Cardiac muscle cell (in vitro differentiated cells and primary cell): ENCODE results near the gene TKFC.

- RAMPAGE, long total RNA: no peak
- RRBS: no CpG with 5 or more reads among the region's 10 CpGs
Measured at GRCh38 chr11:60933788-60934063, 9.5 kb downstream of the TMEM132A start.

DNA sequence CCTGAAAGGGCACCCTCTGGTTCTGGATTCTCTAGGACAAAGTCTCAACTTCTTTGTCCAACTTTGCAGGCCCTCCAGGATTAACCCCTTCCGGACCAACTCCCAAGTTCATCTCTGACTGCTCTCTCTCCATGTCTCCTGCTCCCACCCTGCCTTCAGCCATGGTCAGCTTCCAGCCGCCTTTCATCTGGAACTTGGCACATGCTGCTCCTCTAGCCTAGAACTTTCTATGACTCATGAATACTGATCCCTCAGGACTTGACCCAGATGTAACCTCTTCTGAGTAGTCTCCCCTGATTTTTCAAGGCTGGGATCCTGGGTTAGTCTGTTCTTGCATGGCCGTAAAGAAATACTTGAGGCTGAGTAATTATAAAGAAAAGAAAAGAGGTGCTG is 5.2 kb upstream of the SLC15A3 start:
- RAMPAGE, long total RNA: no peak
- RRBS: no CpG with 5 or more reads among the region's 3 CpGs

- RAMPAGE, long total RNA: no peak
- RRBS: no CpG with 5 or more reads among the region's 8 CpGs
Measured at GRCh38 chr11:61004751-61005520, 33.5 kb downstream of the CD6 start.

GRCh38 chr11:61006750-61007146 is 35.3 kb downstream of the CD6 start:
- RAMPAGE, long total RNA: no peak
- RRBS: no CpG with 5 or more reads among the region's 3 CpGs

DNA sequence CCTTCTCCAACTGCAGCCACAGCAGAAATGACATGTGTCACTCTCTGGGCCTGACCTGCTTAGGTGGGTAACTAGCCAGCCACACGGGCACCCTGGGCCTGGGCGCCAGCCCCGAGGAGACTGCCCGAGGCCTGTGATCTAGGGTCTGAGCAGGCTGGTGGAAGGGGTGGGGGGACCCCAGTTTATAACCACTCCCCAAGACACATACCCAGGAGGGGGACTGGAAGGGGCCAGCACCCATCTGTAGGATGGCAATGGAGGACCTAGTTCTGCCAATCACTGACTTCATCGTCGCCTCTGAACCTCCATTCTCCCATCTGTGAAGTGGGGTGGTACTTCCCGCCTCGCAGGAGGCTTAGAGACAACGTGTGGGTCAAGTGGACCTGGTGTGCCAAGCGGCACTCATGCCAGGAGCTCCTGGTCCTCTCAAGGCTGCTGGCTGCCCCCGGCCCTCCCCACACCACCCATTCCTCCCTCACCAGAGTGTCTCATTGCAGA is 16.2 kb downstream of the CD5 start:
- RAMPAGE, long total RNA: no peak
- RRBS: no CpG with 5 or more reads among the region's 11 CpGs

GRCh38 chr11:61119140-61119421 is 16.8 kb downstream of the CD5 start:
- RAMPAGE, long total RNA: no peak
- RRBS: no CpG with 5 or more reads among the region's 6 CpGs

DNA sequence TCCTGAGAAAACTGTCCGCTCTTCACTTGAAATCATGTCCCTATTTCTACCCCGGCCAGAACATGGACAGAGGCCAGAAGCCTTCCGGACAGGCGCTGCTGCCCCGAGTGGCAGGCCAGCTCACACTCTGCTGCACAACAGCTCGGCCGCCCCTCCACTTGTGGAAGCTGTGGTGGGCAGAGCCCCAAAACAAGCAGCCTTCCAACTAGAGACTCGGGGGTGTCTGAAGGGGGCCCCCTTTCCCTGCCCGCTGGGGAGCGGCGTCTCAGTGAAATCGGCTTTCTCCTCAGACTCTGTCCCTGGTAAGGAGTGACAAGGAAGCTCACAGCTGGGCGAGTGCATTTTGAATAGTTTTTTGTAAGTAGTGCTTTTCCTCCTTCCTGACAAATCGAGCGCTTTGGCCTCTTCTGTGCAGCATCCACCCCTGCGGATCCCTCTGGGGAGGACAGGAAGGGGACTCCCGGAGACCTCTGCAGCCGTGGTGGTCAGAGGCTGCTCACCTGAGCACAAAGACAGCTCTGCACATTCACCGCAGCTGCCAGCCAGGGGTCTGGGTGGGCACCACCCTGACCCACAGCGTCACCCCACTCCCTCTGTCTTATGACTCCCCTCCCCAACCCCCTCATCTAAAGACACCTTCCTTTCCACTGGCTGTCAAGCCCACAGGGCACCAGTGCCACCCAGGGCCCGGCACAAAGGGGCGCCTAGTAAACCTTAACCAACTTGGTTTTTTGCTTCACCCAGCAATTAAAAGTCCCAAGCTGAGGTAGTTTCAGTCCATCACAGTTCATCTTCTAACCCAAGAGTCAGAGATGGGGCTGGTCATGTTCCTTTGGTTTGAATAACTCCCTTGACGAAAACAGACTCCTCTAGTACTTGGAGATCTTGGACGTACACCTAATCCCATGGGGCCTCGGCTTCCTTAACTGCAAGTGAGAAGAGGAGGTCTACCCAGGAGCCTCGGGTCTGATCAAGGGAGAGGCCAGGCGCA is 24.3 kb downstream of the CD5 start:
- RAMPAGE, long total RNA: no peak
- RRBS: no CpG with 5 or more reads among the region's 27 CpGs

GRCh38 chr11:61132720-61133159 is 28.5 kb downstream of the VPS37C start:
- RAMPAGE, long total RNA: no peak
- RRBS: no CpG with 5 or more reads among the region's 6 CpGs

GRCh38 chr11:61150303-61150697 is 10.9 kb downstream of the VPS37C start:
- RAMPAGE, long total RNA: no peak
- RRBS: no CpG with 5 or more reads among the region's 5 CpGs

DNA sequence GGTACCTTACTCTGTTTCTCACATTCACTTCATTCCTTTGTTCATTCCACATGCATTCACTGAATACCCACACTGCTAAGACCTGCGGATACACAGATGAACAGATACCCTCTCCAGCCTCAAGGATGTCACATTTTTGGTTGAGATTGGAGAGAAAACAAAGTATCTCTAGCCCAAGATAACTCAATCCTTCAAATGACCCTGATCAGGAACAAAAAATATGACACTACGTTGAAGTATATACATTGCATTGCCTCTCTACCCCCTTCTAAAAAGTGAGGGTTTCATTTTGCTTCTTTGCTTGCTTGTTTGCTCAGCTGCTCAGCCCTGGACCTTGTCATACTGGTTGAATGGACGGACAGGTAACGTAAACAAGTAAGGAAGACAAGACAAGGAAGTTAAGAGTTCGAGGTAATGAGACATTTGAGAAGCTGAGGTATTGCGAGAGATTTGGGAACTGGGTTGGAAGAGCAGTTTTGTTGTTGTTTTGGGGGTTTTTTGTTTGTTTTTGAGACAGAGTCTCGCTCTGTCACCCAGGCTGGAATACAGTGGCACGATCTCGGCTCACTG is 3.7 kb upstream of the VPS37C start:
- RAMPAGE, long total RNA: no peak
- RRBS: no CpG with 5 or more reads among the region's 9 CpGs

DNA sequence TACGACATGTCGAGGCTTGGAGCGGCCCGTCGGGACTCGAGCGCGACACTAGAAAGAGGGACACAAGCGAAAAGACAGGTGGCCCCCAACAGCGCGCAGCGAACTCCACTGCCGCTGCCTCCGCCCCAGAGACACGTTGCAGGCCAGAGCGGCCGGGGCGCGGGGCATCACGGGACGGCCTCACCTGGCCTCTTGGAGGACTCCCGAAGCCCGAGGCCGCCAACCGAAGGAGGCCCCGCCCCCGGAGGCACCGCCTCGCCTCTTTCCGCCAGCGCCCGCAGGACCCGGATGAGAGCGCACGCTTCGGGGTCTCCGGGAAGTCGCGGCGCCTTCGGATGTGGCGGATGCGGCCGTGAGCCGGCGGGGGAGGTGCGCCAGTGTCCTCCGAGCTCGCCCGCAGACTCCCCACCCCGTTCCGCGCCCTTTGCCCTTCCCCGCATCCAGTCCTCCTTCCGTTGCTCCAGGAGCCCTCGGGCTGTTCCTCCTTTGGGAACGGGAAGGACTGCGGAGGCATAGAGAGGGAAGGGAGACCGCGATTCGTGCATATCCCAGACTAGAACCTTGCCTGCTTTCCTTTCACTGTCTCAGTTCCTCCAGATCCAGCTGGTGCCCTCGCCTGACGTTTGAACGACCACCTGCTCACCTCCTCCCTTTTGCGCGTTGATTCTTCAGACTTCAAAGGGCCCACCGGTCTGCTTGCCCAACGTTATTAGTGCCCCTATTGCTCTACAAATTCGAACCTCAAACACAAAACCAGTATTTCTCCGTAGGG is at the start of gene TKFC:
TKFC (plus strand) TSS at position 268 of the 772 bp plus-strand sequence.
- RAMPAGE, long total RNA: start-site peak on the minus strand centred at position 118 of the sequence, 65 bp wide, 3,301 and 1,312 reads in 2 replicates; start-site peak on the plus strand centred at position 294 of the sequence, 28 bp wide, 78 and 77 reads in 2 replicates
- RRBS: 2% methylated on average over 25 of the region's 70 CpGs

DNA sequence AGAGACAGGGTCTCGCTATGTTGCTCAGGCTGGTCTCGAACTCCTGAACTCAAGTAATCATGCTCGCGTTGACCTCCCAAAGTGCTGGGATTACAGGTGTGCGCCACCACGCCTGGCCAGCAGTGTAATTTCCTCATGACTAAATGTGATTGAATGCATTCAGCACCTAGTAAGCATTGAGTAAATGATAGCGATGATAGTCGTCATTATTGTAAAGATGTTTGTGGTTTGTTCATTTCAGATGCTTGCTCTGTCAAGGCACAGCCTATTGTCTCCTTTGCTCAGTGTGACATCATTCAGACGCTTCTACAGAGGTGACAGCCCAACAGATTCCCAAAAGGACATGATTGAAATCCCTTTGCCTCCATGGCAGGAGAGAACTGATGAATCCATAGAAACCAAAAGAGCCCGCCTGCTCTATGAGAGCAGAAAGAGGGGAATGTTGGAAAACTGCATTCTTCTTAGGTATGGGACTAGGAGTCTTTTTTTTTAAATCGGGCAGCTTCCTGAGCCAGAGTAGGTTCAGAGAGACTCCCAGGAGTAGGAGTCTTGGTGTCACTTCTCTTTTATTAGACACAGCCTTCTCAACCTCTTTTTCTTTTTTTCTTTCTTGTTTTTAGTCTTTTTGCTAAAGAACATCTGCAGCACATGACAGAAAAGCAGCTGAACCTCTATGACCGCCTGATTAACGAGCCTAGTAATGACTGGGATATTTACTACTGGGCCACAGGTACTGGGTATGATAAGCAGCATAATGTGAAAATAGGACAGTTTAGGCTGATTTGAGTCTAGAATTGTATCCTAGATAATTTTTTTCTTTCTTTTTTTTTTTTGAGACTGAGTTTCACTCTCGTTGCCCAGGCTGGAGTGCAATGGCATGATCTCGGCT is 7.7 kb downstream of the SDHAF2 start:
- RAMPAGE, long total RNA: no peak
- RRBS: no CpG with 5 or more reads among the region's 15 CpGs

DNA sequence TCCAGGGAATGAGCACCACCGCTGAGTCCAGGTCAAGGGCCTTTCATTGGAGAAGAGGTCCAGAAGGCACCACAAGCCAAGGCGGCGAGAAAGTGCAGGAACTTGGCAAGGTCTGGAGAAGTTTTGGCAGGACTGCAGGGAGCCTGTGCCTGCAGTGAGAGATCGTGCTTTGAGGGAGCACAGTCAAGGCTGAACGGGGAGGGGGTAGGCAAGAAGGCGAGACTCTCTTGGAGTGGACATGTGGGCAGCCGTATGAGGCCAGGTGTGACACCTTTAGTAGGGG is 30.4 kb downstream of the LRRC10B start:
- RAMPAGE, long total RNA: no peak
- RRBS: no CpG with 5 or more reads among the region's 7 CpGs

- RAMPAGE, long total RNA: no peak
- RRBS: 10% methylated on average over 1 of the region's 17 CpGs
Measured at GRCh38 chr11:61540878-61542126, 32.8 kb downstream of the LRRC10B start.

DNA sequence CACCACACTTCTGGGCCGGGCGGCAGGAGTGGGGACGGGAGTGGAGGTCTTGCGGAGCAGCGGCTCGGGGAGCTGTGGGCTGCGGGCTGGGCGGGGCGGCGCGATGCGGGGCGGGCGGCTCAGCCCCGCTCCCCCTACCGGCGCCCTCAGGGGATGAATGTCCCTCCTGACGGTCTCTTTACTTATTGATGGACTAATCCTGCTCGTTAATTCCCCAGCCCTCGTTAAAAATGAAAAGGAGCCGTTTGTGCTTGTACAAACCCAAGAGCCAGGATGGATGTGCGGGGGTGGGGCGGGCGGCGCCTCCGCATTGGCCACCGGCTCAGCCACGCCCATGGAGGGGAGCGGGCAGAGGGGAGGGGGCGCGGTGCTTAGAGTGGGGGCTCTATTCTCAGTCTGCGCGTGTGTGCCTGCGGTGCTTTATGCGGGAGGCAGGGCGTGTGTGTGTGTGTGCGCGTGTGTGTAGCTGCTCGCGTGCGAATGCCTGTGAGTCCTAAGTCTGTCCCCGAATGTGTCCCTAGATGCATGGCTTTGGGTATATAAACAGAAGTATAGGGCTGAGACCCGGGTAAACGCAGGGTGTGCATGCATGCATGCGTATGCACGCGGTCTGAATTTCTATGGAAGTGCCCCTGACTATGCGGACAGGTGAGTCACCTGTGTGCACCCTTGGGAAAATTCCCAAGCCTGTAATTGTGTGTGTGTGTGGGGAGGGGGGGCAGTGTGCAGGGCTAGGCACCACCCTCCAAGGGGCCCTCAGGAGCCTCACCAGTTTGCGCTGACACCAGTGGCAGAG is 25.3 kb downstream of the SYT7 start:
- RAMPAGE, long total RNA: no peak
- RRBS: 17% methylated on average over 1 of the region's 49 CpGs

- RAMPAGE, long total RNA: no peak
- RRBS: no CpG with 5 or more reads among the region's 13 CpGs
Measured at GRCh38 chr11:61630097-61630659, 49.3 kb upstream of the SYT7 start.

DNA sequence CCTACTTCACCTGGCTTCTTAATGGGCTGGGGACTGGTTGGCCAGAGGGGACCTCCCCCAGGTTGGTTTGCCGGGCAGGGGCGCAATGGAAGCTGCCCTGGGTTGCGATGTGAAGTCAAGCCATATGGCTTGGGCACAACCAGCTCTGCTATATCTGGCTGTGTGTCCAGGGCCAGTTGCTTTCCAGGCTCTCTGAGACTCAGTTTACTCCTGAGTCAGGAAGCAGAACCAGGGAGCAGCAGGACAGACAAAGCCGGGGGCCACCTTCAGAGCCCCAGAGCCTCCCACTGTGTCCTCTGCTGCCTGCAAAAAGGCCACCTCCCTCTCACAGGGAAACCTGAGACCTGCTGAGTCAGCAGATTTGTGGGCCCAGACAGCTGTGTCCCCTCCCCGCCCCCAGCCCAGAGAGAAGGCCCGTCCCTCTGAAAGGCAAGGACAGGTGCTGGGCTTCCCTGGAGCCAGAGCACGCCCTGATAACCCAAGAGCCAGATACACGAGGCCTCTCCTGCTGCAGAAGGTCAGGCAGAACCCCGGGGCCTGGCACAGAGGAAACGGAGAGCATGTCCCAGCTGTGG is 29.2 kb upstream of the DAGLA start:
- RAMPAGE, long total RNA: no peak
- RRBS: no CpG with 5 or more reads among the region's 10 CpGs

- RAMPAGE, long total RNA: no peak
- RRBS: 39% methylated on average over 4 of the region's 17 CpGs
Measured at GRCh38 chr11:61688695-61689344, 8.6 kb downstream of the DAGLA start.

DNA sequence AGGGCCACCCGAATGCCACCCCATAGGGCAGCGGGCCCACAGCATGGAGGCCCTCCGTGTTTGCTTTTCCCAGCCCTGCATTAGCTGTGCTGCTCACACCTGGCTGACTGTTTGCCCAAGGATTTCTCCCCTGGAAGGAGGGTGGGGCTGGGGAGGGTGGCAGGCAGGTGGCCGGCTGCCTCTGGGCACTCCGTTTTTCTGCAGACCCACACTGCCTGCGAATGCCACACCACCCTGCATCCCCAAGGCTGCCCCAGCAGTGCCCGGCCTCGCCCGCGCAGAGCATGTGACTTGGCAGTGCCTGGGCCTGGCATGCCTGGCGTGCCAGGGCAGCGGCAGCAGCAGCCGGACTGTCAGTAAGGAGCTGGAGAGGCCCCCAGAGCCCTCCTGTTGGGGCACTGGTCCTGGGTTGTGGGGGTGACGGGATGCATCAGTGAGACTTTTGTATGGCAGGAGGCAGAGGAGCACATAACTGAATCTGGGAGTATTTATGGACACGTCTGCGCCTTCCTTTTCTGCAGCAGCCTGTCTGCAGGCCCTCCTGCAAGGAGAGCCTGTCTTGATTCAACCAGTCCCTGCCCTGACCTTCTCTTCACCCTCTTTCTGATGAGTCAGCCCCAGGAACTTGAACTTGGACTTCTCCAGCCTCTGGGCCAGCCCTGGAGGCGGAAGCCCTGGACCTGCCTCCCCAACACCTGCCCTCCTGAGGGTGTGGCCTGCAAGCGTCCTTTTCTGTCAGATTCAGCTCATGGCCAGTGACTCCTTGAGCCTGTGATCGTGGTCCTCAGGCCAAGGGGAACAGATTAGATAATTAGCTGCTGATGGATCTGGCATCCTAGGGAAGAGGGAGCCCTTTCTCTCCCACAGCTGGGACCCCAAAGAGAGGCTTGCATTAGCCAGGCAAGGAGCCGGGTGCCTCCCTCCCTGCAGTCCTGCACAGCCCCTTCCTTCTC is 19.9 kb downstream of the DAGLA start:
- RAMPAGE, long total RNA: no peak
- RRBS: 92% methylated on average over 4 of the region's 20 CpGs

GRCh38 chr11:61772644-61772930 is 19.8 kb downstream of the TMEM258 start:
- RAMPAGE, long total RNA: no peak
- RRBS: no CpG with 5 or more reads among the region's 2 CpGs